Amniotic epithelial cell (primary cell): ENCODE data around the gene N4BP2L1.

DNA sequence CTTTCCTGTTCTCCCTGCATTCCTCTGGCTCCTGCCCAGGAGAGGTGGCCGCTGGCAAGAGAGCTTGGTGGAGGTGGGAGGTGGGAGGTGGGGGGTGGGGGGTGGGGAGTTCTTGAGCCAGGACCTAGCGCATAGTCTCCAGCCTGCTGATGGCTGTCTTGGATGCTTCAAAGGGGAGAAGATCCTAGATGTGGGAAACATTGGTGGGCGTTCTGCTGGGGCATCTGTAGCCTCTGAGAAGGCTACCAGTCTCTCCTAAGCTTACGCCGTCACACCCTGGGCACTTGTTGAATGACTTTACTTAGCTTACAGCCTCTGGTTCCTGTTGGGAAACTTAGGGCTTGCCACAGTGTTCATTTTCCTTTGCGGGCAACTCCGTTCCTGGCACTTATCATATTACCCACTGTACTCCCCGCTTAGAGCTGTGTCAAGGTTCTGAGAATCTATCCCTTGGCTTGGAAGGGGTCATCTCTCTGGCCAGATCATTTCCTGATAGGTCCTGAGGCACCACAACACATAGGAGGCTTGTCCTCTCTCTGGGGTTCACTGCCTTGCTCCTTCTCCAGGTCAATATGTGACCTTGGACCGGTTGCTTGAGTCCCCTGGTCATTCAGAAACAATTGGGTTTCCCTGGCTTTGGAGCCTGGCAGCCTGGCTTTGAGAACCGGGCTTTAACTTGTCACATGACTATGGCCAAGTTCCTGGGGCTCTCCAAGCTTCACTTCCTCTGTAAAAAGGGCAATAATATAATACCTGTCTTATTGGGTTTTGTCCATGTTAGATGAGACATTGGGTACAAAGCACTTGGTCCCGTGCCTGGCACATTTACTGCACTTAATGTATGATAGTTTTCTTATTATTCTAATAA, 20.6 kb upstream of the ALOX5AP start:
- RRBS, result 98% methylated on average over 2 of the region's 11 CpGs

DNA sequence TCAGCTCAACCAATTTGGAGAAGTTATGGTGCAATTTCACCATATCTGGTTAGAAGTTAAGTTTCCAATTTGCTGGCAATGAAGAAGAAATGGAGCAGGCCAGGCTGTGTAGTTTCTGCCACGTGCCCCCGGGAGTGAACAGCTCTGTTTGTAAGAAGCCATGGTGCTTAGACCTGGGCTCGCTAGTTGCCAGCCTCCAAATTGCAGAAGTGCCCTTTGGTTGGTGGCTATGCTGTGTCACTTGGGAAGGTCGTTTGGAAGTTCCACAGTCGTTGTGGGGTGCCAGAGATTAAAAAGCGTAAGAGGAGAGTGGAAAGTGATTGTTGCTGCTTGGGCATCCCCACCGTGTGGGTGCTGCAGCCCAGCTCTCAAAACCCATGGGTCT, 10.6 kb downstream of the ALOX5AP start:
- RRBS, result no CpG with 5 or more reads among the region's 7 CpGs

DNA sequence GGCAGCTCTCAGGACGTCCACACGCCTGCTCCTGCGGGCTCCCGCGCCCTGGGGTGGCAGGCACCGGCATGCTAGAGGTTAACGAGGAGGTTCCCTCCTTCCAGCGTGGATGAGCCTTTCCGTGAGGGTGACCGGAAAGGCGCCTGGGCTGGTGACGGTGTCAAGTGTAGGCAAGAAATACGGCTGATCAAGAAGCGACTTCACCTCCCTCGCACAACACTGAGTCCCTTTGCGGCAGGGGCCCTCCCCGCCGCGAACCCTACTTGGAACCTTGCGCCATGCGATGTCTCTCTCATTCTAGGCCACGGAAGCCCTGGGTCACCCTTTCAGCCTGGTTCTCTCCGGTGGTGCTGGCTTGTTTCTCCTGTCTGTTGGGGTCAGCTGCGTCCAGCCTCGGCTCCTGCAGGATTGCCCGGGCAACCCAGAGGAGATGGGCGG, 67.8 kb downstream of the ALOX5AP start:
- RRBS, result 22% methylated on average over 9 of the region's 27 CpGs

DNA sequence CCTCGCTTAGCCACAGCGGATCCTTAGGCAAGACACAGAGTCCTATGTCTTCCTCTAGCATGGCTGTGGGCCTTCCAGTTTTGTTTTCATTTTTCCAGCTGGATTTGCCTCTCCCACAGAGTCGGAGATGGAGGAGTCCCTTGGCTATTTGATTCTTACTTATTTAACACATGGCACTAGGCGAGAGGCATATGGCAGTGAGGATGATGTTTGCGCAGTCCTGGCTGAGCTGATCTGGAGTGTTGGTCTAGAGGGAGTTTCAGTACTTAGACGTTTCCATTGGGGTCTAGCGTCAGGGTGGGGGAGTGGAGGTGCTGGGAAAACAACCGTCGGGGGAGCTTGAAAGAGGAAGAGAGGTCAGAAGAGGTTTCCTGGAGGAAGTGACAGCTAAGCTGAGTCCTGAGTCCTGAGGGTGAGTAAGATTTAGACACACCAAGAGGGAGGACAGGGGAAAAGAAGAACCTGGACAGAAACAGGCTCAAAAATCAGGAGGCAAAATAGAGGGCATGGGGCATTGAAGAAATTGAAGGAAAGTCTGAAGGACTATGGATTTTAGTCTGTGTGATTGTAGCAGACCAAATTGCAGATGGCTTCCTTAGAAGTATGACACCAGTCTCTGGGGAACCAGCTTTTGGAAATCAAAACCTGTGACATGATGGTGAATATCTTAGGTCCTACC, 81.4 kb downstream of the ALOX5AP start:
- RRBS, result no CpG with 5 or more reads among the region's 9 CpGs

GRCh38 chr13:30835323-30836054, 70.6 kb upstream of the MEDAG start:
- RRBS, result no CpG with 5 or more reads among the region's 16 CpGs

GRCh38 chr13:30859042-30859769, 46.9 kb upstream of the MEDAG start:
- RRBS, result 6% methylated on average over 2 of the region's 6 CpGs

DNA sequence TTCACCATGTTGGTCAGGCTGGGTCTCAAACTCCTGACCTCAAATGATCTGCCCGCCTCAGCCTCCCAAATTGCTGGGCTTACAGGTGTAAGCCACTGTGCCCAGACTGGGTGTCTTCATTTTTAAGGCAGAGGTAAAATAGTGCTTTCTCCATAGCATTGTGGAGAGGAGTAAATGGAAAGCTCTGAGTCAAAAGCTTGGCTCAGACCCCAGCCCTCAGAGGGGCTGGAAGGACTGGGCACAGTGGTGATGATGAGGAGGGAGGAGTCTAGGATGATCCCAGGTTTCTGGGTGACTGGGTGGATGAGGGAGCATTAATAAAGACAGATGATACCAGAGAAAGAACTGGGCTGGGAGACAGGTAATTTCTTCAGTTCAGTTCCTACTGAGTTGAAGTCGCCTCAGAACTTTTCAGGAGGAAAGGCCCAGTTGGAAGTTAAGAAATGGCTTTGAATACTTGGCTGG, 37.3 kb upstream of the MEDAG start:
- RRBS, result no CpG with 5 or more reads among the region's 2 CpGs

DNA sequence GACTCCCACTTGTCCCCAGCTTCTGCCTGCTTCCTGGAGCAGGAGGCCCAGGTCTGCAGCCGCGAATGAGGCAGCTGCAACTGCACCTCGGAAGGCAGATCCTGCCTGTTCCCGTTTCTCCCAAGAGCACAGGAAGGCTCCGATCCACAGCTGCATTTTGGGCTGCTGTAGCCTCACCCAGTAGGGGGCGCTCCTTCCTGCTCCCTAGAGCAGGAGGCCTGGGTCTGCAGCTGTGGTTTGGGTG, 46.8 kb downstream of the TEX26 start:
- RRBS, result no CpG with 5 or more reads among the region's 6 CpGs

DNA sequence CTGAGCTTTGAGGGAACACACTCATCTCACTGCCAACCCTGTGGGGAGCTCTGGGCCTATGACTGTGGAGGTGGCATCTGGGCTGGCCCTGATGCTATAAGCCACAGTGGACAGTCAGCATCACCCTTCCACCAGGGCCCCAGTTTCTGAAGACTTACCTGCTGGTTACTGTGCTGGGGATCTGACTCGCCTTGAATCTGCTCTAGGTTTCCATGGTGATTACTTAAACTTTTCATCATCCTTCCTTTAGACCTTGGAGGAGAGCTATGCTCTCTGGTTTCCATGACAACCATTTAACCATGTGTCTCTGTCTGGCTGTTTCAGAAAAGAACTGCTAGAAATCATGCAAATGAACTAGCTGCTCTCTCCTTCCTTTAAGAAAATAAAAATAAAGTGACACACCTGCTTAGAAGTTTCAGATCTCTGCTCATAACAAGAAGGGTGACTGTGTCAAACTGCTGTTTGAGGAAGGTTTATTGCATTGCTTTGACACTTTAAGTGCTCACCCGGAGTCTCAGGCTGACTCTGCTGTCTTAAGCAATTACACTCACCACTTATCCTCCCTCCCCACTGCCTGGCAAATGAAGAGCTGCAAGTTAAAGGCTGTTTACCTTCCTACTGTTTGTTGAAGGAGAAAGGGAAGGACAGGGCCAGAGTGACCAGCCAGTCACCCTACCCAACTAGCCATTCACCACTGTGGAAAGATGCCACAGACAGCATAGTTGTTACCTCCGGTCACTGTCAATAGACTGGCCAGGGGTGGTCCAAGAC, 87.7 kb downstream of the HSPH1 start:
- RRBS, result no CpG with 5 or more reads among the region's 3 CpGs

DNA sequence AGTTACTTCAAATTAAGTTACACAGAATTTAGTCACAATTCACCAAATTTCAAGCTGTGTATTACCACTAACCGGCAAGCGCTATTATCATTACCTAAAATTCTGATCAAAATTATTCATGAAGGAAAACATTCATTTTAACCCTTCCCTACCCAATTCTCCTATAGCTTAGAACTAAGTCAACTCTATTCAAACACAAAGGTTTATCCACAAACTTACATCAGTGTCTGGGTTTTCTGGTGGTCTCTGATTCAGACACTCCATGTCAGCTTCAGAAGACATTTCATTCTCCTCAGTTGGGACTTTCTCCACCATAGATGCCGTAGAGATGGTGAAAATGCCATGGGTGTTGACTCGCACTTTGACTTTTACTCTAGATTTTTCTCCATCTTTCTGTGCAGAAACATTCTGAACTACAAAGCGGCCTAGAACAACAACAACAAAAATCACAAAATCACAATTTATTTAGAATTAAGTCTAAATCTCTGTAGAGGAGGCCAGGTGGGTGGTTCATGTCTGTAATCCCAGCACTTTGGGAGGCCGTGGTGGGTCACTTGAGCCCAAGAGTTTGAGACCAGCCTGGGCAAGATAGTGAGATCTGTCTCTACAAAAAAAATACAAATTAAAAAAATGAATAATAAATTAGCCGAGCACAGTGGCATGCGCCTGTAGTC, 16.2 kb downstream of the HSPH1 start:
- RRBS, result no CpG with 5 or more reads among the region's 8 CpGs

DNA sequence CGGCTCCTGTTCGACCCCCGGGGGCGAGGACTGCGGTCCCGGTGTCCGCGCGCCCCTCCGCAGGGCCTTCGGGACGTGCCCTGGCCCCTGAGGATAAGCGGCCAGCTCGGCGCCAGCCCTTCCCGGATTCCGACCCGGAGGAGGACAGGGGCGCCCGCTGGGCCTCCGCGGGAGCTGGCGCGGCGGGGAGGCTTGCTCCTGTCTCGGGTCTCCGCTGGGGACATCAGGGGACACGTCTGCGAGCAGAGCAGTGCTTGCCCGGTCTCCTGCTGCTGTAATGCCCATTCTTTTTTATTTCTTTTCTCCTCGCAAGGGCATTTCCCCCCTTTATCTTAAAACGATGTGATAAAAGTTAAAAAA, 862 bp downstream of the B3GLCT start:
- RRBS, result 2% methylated on average over 13 of the region's 32 CpGs

- RRBS, result no CpG with 5 or more reads among the region's 3 CpGs
These were observed 174.8 kb downstream of the B3GLCT start for GRCh38 chr13:31374620-31374972.

DNA sequence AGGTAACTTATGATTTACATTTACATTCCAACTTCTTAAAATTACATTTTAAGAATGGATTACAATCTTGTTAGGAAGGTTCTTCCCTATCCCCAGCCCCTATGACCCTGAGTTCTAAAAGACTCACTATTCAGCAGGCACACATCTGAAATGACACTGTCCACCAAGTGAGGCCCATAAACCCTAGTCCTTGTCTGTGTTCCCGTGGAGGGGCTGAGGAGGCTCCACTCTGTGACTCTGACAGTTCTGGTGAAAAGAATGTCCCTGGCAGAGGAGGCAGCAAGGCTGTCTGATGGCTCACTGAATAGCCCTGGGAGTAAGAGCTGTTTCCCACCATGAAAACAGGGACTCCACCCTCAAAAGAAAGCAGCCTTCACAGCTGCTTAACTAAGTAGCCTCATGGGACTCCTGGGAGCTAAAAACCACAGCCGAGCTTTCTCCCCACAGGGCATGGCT, 135.3 kb upstream of the FRY start:
- RRBS, result no CpG with 5 or more reads among the region's 2 CpGs

GRCh38 chr13:32206031-32206775, 109.0 kb downstream of the ZAR1L start:
- RRBS, result no CpG with 5 or more reads among the region's 5 CpGs

DNA sequence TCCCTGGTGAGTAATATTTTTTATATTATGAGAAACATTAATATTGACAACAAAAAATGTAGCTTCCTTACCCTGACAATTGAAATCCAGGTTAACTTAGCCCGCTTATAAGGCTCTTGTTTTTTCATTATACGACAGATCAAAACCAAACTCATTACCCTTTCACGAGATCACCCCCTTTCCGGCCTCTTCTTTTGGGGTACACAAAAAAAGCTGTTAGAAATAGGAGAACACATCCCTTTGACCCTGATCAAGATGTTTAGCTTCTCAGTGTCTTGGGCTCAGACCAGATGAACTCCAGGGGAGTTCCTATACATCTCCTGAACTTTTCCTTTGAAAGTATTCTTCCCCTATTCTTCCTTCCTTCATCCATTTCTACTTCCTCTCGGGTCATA, 5.8 kb downstream of the N4BP2L1 start:
- RRBS, result no CpG with 5 or more reads among the region's 5 CpGs

GRCh38 chr13:32427946-32428630, at the start of gene N4BP2L1:
Gene N4BP2L1 (minus strand): TSS chr13:32428130.
- RRBS, result 6% methylated on average over 19 of the region's 32 CpGs

GRCh38 chr13:32500740-32501223, 37.8 kb downstream of the N4BP2L2 start:
- RRBS, result no CpG with 5 or more reads among the region's 9 CpGs

GRCh38 chr13:32530476-32531182, 8.0 kb downstream of the N4BP2L2 start:
- RRBS, result no CpG with 5 or more reads among the region's 1 CpG

DNA sequence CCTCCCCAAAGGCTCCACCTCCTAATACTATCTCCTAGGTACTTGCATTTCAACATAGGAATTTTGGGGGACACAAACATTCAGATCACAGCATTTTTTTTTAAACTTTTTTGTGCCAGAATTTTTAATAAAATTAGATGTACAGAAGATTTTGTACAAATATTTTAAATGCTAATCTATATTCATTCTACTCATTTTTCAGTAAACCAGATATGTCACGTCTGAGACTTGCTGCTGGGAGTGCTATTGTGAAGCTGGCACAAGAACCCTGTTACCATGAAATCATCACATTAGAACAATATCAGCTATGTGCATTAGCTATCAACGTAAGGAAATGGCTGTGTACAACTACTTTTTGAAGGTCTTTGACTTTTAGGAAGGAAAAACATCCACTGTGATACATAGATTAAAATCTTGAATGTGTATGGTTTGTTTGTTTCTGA, 159.5 kb downstream of the PDS5B start:
- RRBS, result no CpG with 5 or more reads among the region's 2 CpGs